ENCODE measurements around a stretch of chr3.

GRCh38 chr3:195689369-195690095, 31.2 kb upstream of the MUC20 start:
- PRO-cap: no peak

- PRO-cap: no peak
These were observed 21.9 kb upstream of the MUC20 start for GRCh38 chr3:195698526-195699612.

DNA sequence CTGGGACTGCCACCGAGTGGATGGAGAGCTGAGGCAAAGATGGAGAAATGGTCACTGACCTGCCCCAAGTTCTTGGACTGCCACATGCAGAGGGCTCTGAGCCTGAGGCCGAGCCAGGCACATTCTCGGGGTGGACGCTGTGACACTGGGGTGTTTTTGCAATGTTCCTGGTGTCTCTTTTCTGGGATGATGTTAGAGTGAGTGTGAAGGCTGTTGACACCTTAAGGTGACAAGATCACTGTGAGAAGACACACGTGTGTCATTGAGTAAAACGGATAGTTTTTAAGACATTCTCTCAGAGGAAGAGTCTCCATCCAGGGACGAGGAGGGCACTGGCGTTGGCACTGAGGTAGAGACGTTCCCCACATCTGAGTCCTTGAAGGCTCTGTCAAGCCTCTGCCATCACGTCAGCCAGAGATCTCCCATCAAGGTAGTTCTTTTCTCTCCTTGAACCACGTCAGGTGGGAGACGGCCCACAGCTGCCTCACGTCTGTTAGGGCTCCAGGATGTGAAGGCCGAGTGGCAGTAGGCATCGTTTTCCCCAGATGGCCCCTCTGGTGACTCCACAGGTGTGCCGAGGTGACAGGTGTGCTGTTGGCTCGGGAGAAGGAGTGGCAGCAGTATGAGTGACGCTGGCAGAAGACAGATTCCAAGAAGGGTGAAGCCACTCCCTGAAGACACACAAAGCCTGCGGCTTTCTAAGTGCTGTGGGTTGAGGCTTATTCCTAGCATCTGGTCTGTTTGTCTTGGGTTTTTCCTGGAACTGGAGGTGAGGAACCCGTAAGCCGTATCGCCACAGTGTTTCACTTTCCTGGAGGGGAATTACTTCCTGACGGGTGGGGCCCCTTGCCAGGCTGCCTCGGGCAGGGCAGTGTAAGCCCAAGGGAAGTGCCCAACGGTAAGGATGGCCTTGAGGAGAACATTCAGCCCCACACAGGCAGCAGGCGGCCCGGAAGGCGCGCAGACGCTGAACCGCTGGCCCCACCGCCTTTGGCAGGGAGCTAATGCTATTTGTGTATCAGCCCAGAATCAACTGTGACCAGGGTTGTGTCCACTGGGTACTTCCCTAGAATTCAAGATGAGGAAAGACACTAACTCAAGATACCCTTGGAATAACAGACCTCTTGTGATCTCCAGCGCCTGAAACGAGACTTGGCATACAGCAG, 7.5 kb downstream of the MUC4 start:
- PRO-cap: no peak

GRCh38 chr3:195828340-195828626, 16.6 kb upstream of the MUC4 start:
- PRO-cap: no peak

GRCh38 chr3:195839538-195840062, 27.9 kb upstream of the MUC4 start:
- PRO-cap: no peak

DNA sequence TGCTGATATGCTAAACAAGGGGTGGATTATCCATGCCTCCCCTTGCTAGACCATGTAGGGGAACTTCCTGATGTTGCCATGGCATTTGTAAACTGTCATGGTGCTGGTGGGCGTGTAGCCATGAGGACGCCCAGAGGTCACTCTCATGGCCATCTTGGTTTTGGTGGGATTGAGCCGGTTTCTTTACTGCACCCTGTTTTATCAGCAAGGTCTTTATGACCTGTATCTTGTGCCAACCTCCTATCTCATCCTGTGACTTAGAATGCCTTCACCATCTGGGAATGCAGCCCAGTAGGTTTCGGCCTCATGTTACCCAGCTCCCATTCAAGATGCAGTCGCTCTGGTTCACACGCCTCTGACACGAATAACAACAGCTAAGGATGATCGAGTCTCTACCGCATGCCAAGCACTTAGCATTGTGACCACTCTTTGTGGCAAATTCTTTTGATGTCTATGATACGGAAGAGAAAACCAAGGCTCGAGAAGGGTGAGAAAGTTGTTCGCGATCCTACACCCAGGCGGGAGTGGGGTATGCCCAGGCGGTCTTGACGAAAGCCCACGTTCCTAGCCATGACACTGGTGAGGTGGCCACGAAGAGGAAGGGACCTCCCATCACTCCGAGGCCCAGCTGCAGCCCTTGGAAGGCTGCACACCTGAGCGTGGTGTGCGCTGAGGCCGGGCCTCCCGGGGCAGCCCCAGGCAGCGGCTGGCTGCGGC, 37.3 kb upstream of the MUC4 start:
- PRO-cap: no peak

DNA sequence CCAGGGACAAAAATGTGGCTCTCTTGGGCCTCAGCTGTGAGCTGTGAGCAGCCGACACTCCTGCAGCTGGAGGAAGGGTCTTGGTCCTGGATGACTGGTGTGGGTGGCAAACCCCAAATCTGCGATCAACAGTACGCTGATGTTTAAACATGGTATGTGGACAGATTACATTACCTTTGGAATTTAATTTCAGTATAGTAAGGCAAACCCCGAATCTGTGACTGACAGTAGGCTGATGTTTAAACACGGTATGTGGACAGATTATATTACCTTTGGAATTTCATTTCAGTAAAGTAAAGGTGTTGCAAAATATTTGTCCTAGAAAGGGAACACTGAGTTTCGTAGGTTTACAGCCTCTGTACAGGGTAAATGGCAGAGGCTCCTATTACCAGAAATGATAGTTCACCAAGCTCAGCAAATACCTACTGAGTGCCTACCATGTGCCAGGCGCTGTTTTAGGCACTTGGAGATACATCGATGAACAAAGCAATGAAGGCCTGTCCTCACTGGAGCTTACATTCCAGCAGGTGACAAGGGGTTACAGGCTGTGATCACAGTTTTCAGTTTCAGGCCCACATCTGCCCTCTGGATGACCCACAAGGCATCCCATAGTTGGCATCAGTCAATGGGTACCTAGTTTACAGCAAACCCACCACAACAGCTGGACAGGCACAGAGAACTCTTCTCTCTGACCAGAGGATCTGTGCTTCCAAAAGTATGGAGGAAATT, 40.6 kb upstream of the MUC4 start:
- PRO-cap: no peak

- PRO-cap: no peak
These were observed 44.9 kb downstream of the TNK2 start for GRCh38 chr3:195863054-195864157.

GRCh38 chr3:195877646-195878651, 30.4 kb downstream of the TNK2 start:
- PRO-cap: no peak

GRCh38 chr3:195885815-195886961, 22.2 kb downstream of the TNK2 start:
- PRO-cap: no peak

GRCh38 chr3:195895015-195895781, 13.2 kb downstream of the TNK2 start:
- PRO-cap: unidirectional peak, minus-strand start at chr3:195895314

DNA sequence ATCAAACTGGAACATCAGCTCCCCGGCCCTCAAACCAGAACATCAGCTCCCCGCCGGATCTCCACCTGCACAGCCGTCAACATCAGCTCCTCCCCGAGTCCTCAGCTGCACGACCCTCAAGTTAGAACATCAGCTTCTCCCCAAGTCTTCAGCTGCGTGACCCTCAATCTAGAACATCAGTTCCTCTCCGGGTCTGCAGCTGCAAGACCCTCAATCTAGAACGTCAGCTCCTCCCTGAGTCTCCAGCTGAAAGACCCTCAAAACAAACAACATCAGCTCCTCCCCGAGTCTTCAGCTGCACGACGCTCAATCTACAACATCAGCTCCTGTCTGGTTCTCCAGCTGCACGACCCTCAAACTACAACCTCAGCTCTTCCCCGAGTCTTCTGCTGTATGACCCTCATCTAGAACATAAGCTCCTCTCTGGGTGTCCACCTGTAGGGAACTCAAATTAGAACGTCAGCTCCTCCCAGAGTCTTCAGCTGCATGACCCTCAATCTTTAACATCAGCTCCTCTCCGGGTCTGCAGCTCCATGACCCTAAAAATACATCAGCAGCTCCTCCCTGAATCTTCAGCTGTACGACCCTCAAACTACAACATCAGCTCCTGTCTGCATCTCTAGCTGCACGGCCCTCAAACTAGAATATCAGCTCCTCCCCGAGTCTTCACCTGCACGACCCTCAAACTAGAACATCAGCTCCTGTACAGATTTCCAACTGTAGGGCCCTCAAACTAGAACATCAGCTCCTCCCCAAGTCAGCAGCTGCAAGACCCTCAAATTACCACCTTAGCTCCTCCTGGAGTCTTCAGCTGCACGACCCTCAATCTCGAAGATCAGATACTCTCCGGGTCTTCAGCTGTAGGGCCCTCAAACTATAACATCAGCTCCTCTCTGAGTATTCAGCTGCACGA, 33.6 kb upstream of the TNK2 start:
- PRO-cap: no peak

DNA sequence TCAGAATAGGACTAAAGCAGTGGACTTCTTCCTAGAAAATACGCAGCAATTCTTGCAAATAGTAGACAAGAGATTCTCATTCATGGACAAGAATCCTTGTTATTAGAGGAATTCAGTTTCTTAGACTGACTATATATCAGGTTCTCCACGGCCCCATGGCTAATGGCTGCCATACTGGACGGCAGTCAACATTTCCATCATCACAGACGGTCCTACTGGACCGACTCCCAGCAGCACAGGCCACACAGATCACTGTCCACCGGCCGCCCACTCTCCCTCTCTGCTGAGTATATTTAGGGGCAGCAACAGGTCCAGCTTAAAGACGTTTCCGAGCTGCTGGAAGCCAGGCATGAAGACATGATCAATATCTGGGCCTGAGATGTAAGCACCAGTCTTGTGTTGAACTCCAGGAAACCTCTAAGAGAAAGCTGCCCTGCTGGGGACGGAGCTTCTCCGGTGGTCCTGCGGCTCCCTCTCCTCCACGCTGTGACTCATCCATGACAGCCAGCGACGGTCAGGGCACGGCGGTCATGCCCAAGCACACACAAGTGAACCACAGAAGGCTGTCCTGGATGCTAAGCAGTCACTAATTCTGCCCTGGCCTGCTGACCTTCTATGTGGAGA, 61.9 kb upstream of the TNK2 start:
- PRO-cap: no peak

DNA sequence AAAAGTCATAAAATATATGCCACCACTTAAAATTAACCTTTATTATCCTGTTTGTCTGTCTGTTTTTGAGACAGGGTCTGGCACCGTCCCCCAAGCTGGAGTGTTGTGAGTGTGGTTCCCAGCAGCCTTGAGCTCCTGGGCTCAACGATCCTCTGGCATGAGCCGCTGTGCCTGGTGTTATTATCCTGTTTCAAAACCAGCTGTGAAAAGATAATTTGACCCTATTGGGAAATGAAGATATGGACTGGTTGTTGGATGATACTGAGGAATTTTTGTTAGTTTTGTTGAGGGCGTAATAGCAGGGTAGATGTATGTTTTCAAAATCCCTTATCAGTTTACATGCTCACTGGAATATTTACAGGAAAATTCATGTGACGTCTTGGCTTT, 56.5 kb upstream of the TFRC start:
- PRO-cap: no peak

DNA sequence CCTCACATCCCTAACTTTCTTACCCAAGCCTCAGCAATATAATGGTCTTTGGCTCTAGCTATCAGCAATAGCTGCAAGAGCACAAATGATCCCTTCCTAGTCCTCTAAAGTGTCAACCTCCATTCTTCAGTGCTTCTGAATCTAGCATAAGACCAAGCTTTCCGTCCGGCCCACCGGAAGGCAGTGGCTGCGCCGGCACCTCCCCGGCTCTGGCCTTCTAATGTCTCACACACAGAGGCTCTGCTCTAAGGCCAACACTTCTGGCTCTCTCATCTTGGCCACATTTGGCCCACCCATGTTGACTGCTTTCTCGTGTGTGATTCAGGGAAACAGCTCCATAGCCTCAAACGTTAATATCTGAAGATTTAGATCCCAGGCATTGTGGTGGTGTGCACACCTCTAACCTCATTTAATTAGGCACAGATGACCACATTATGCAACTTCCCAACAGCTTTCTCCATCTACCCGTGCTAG, 19.1 kb downstream of the SLC51A start:
- PRO-cap: no peak

DNA sequence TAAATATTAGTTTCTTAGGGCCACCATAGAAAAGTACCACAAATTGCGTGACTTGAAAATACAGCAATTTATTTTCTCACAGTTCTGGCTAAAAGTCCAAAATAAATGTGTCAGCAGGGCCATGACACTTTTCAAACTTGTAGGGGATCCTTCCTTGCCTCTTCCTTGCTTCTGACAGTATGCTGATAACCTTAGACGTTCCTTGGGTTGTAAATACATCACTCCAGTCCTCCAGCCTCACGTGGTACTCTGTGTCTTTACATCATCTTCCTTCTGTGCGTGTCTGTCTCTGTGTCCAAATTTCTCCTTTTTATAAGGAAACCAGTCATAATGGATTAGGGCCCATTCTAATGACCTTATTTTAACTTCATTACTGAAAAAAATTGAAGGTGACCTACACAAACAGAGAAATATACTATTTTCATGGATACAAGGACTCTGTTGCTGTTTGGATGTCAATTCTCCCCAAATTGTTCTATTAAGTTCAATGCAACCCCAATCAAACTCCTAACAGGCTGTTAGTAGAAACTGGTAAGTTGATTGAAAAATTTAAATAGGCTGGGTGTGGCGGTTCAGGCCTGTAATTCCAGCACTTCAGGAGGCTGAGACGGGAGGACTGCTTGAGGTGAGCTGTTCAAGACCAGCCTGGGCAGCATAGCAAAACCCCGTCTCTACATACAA, 7.3 kb downstream of the RNF168 start:
- PRO-cap: no peak

DNA sequence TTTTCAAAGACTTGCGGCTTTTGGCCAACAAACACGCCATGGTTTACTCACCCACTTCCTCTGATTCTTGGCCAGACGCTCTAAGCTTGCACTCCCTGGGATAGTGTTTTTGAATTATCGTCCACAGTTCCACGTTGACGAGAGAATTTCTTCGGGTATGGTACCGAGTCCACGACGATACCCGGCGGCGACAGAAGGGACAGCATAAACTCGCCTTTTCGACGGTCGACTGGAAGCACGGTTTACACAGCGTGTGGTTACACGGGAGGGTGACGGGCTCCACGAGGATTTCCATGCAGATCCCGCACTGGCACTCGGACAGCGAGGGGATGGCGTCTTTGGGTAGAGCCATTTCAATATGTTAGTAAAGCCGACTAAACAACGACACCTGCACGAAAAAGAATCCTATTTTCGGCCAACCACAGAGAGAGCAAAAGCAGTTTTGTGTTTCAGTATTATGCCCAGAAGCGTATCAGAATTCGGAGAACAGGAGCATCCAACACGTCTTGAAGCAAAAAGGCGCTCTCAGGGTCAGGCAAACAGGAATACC, 671 bp downstream of the RNF168 start:
- PRO-cap: unidirectional peak, plus-strand start at position 54 of the sequence

GRCh38 chr3:196611692-196612644, 27.5 kb upstream of the NRROS start:
- PRO-cap: no peak

DNA sequence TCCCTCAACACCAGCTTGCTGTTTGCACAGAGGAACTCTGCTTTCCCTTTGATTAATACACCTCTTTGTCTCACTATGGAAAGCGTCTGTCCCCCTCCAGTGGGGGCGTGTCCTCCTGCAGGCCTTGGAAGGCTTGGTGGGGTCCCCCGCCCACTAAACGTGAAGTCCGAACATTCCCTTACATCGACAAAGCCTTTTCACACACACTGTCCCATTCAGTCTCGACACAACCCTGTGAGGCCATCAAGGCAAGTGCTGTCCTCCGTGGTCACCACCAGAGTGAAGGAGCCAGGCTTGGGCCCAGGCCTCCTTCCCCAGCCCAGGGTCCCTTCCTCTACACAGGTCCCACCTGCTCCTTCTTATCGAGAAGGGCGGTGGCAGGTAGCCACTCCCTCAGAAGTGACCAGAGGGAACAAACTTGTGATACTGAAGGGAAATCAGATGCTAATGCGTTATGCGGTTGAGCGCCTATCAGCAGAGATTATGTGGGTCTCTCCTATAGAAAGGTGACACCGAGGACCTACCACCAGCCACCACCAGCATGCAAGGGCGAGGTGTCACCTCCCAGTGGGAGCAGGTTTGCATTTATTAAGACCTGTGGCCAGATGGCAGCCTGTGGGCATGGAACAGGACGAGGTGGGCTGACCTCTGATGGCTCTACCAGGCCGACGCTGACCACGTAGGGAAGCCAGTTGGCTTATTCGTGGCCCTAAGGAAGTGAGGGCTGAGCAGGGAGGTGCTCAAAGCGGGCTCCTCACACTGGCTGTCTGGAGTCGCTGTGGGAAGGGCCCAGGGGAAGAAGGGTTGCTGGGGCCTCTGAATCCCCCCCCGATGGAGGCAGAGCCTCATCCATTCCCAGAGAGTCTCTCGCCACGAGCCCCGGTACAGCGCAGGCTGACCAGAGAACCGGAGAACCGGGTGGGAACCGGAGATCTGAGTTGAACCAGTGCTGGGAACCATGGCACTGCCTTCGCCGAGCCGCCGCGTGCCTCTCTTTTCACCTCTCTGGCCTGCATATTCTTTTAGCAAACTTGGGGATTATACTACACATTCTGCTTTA, 6.7 kb downstream of the NRROS start:
- PRO-cap: no peak

DNA sequence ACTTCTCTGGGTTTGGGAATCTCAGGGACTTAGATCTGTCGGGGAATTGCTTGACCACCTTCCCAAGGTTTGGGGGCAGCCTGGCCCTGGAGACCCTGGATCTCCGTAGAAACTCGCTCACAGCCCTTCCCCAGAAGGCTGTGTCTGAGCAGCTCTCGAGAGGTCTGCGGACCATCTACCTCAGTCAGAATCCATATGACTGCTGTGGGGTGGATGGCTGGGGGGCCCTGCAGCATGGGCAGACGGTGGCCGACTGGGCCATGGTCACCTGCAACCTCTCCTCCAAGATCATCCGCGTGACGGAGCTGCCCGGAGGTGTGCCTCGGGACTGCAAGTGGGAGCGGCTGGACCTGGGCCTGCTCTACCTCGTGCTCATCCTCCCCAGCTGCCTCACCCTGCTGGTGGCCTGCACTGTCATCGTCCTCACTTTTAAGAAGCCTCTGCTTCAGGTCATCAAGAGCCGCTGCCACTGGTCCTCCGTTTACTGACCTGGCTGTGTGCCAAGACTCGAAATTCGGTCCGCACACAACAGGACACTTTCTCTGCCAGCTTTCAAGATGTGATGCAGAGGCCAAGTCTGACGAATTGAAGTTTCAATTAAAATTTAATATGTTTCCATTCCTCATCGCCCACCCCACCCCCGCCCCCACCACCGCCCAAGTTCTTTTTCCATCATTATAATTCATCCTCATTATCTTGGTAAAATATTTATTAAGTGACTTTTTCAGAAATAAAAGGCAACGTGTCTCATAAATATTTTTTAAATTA, 21.9 kb downstream of the NRROS start:
- PRO-cap: no peak

All from neutrophil (primary cell).